AG09319 (cell line): ENCODE results near the gene NUCB2.

GRCh38 chr11:16613378-16614465, 124.7 kb upstream of the C11orf58 start:
- RRBS: no CpG with 5 or more reads among the region's 80 CpGs

DNA sequence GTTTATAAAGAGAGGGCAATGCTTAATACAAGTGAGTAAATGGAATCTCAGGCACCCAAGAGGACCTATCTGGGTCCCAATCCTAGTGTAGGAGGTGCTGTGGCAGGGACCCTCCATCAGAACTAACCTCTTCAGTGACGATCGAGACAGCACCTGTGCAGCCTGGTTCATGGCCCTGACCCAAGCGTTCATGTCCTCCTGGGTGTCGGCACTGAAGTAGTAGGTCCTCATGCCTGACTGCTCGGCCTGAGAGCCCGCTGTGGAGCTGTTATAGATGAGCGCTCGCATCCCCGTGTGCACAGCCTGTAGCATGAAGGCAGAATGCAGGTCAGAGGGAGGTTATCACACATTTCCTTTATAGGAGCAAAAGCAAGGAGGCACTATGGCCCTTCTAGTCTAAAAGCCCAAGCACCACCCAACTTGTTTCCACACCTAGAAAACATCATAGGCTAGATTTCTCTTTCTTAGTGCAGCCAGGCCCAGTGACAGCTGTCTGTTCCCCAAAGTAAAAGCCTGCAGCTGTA, 103.0 kb downstream of the C11orf58 start:
- RRBS: no CpG with 5 or more reads among the region's 9 CpGs

- RRBS: no CpG with 5 or more reads among the region's 3 CpGs
Observed at GRCh38 chr11:16902894-16903524, 111.2 kb downstream of the PLEKHA7 start.

GRCh38 chr11:16924502-16925109, 89.6 kb downstream of the PLEKHA7 start:
- RRBS: 6% methylated on average over 12 of the region's 21 CpGs

DNA sequence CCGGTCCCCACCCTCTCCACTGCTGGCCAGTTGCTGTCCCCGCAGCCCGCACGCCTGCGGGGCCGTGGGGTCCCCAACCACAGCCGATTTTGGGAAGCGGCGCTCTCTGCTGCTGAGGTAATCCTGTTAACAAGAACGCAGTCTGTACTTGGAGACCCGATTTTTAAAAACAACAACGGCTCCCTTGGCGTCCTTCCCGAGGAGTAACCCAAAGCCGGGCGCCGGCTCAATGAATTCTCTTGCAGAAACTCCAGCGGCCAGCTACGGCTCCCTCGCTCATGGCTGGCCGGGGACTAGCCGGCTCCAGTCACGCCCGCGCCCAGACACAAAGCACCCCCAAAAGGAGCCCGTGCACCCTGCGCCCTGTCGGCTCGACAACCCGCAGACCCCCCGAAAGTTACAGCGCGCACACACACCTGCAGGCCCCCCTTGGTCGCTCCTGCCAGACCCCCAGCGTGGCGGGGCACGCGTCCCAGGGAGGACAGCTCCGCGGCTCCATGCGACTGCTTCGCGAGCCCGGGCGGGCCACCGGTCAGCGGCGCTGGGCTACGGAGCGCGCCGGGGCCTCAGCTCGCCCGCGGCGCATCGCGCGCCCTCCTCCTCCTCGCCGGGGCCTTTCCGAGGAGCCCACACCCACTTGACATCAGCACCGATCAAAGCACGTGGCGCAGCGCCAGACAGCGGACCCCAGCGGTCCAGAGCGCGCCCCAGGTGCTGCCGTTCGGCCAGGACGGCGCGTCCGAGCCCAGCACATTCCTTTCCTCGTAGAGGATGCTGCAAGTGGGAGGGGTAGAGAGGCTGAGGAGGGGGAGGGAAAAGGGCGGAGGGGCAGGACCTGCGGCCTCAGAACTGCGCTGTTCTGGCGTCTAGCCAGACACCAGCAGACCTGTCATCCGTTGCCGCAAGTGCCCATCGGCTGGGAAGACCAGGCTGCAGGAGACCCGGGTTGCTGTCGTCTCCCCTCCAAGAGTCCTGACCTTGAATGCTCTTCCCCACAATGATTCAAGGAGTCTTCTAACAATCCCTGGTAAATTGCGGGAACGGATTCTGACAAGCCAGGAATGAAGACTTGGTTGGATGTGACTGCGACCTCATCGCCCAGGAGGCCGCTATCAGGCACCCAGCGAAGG, 88.7 kb downstream of the PLEKHA7 start:
- RRBS: 2% methylated on average over 16 of the region's 92 CpGs

DNA sequence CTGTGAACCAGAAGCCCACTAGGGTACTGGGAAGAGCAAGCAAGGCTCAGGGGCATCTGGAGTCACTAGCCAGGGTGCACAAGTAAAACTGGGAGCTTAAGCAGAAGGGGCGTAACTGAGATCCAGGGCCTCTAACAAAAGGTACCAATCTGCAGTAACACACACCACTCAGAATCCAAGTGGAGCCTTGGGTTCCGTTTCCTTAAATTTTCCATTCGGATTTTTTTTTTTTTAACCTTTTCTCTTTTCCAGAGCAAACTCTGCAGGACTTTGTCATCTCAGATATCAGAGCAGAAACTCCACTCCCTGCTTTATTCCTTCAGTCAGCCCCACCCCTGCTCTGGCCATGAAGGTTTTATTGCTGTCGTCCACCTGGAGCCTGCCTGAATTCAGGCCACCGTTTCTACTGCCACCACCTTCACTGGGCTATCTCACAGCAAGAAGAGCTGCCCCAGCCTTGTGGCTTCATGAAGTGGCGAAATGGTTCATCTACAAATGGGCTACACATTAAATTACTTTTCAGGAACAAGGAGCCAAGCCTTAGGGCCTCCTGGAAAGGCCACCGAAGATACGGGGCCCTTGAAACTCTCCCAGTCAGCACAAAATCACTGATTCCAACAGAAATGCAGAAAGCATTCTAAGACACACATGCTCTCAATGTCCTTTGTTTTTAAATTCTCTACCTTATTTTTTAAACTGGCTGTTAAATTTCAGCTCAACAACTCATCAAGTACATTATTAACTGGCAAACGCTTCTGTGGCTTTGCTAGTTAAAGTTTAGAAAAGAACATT, 47.5 kb downstream of the PLEKHA7 start:
- RRBS: no CpG with 5 or more reads among the region's 9 CpGs

GRCh38 chr11:17015333-17015697, 1.1 kb upstream of the PLEKHA7 start:
- RRBS: no CpG with 5 or more reads among the region's 10 CpGs

- RRBS: no CpG with 5 or more reads among the region's 6 CpGs
Observed at GRCh38 chr11:17075026-17075270, 2.5 kb downstream of the RPS13 start.

GRCh38 chr11:17208268-17209012, 654 bp upstream of the PIK3C2A start:
- RRBS: 0% methylated on average over 2 of the region's 25 CpGs

DNA sequence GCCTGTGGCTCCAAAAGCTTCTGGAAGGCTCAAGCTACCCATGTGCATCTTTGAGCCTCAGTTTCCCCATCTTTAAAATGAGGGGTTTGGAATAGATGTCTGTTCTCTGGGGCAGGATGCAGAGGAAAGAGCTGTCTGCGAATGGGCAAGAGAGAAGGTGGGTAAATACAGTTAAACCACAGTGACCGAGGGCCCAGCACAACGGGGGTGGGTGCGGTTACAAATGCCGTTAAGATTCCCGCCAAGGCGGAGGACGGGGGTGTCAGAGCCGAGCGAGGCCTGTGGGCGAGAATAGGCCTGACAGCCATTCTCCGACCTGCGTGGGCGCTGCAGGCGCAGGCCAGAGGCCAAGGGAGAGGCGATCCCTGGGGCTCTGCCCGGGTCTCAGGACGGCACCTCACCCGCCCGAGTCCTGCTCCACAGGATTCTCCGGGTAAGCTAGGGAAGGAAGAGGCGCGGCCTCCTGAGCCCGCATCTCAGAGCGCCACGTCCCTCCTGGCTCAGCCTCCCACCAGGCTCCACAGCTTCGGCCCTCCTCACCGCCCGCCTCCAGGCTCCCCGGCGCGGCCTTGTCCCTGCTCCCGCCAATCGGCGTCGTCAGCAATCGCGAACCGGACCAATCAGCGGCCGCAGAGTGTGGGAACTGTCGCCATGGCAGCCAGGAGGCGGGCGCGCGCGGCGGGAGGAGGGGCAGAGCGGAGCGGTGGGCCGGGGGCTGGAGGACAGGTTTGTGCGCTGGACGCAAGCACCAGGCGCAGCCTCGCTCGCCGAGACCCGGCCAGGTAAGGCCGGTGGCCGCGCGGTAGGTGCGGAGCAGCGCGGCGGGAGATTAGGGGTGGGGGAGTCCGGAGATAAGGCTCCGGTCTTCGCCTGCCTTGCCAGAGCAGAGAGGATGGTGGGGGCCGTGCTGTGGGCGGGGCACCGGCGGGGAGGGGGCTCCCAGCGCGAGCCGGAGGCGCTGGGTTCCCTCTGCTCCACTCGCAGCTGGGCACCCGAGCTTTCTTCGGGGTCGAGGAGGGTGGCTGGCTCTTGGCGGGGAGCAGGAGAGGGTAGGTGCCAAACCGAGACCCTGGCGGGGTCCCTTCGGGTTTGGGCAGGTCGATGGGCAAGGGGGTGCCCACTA, at the start of gene NUCB2:
TSS of gene NUCB2 (plus strand) at position 693 of the 1,123 bp plus-strand sequence.
- RRBS: 2% methylated on average over 39 of the region's 86 CpGs

DNA sequence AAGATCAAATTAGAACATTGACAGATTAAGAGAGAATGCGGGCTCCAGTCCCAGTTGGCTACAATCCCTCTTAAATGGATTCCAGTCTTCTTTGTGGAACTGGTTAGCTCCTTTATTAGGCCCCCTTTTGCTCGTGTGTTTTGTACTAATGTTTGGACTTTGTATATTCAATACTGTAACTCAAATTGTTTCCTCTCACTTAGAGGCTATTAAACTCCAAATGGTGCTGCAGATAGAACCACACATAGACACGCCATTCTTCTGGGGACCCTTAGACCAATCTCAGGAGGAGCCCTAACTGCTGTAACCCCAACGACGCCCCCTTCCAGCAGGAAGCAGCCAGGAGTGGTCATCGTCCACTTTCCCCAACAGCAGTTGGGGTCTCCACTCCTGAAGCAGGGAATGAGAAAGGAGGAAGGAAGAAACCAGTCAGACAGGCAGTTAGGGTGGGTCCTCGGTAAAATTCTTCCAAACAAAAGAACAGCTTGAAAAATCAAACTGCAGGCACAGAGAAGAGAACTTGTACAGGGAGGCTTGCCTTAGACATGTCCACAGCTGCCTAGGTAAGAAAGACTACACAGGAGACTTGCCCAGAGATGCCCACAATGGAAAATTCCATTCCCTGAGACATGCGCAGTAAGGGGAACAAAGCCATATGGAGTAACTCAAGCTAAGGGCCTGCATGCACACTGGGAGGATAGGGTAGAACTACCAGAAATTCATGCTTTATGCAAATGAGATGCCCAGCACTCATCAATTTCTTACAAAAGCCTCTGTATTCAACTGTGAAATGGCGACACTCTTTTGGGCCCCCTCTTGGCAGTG, 10.0 kb downstream of the KCNJ11 start:
- RRBS: no CpG with 5 or more reads among the region's 9 CpGs

GRCh38 chr11:17497957-17498556, 21.4 kb upstream of the ABCC8 start:
- RRBS: no CpG with 5 or more reads among the region's 4 CpGs

DNA sequence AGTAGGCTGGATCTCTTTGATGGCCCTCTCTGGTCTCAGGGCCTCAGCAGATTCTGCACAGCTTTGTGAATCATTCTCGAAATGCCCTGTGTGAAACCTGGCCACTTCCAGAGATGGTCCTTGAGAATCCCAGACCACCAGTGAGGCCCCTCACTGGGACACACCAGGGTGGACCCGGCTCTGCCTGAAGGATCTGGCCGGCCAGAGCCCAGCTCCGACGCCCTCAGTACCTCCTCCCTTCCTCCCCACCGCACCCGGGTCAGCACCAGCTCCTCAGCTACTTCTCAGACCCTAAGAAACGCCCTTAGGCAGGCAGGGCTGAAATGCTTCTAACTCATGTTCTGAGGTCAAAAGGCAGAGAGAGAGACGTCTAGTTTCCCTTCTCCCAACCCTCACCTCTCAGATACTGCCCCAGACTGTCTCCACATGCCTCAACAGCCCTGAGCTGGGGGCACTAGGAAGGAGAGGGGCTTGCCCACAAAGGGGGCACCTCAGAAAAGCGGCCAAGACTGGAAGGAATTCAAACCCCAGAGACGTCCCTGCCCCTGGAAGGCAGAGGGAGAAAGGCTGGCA, 657 bp downstream of the USH1C start:
- RRBS: 55% methylated on average over 2 of the region's 11 CpGs

DNA sequence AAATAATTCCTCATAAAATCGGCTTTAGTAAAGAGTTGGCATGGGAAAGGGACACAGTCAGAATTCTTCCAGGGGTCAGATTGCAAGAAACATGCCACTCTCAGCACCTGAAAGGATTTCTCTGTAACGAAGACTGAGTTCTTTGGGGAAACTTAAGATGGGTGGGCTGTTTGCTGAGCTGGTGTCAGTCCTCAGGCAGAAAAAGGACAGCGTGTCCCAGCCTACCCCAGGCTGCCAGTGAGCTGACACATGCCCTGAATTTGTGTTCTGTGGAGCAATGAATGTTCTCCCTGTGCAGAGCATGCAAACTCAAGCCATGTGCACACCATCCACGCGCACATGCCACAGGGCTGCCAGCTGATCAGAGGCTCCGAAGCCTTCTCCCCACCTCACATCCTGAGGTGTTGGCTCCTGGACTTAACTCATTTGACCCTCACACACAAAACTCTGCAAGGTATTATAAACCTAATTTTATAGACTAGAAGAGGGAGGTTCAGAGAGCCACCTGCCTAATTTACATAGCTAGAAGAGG, 104.9 kb downstream of the KCNC1 start:
- RRBS: no CpG with 5 or more reads among the region's 6 CpGs

DNA sequence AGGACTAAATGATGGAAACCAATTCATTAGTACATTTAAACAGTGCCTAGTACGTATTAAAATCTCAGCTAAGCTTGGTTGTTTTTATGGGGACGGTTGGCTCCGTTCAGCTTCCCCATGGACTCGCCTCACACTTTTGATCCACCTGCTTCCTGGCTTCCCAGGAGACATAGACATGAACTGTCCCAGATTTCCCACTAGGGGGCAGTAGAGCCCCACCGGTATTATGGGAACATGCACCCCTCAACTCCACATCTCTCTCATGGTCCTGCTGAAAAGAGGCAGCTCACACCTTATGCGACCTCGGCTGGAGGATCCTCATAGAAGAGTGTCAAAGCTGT, 9.6 kb upstream of the SAAL1 start:
- RRBS: no CpG with 5 or more reads among the region's 7 CpGs

DNA sequence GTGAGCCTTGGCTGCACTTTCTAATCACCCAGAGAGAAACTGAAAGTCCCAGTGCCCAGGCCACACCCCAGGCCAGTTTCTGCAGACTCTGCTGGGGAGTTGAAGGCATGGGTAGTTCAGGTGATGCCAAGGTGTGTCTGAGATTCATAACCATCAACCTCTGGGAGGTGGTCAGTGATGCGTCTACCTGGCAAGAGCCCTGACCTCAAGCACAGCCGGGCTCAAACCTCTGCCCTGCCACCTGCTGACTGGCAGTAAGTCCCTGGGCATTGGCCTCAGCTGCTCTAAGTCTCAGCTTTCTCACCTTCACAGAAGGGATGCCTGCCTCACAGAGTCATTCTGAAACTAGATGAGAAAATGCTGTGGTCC, 1.7 kb downstream of the SAA2 start:
- RRBS: no CpG with 5 or more reads among the region's 2 CpGs

- RRBS: no CpG with 5 or more reads among the region's 7 CpGs
Observed at GRCh38 chr11:18268988-18269582, 3.0 kb downstream of the SAA1 start.

DNA sequence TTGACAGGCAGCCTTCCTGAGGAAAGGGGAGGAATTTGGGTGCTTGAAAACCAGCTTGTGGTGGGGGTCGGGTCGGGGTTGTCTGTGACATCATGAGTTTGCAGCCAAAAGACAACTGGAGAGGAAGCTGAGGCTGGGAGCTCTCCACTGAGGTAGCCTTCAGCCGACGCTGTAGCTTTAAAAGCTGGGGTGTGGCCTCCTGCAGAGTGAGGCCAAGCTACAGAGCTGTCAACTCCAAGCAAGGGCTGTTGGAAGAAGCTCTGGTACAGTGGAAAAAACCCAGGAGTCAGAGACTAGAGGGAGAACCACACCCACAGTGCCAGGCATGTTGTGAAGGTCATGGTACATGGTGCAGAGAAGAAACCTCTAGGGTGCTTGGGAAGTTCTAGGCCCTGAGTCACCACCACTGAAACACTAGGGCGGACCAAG, 10.8 kb upstream of the LDHA start:
- RRBS: no CpG with 5 or more reads among the region's 5 CpGs

GRCh38 chr11:18522221-18523375, 4.1 kb downstream of the TSG101 start:
- RRBS: no CpG with 5 or more reads among the region's 8 CpGs